Mesothelial cell of epicardium (in vitro differentiated cells): ENCODE measurements around a stretch of chr11.

DNA sequence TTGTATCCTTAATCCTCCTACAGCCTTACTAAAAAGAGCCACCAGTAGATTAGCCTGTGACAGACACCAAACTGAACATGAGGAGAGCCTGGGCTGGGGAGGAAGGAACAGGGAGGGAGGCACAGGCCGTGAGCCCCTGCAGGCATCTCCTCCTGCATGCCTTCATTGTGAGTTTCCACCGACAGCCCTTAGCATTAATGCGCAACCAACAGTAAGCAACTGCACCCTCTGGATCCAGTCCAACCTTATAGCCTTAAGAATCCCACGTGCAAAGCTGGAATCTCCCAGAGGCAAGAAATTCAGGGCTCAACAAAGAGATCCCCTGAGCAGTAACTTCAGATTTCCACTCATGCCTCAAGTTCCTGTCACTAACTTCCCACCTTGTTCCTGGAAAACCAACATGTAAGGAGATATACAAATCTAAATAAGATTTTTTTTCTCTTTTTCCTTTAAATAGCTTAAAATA is 84.6 kb downstream of the ETS1 start:
- PRO-cap: no peak

- PRO-cap: no peak
Observed at GRCh38 chr11:128503203-128504058, 83.9 kb downstream of the ETS1 start.

- PRO-cap: no peak
Observed at GRCh38 chr11:128523058-128523497, 64.3 kb downstream of the ETS1 start.

- PRO-cap: no peak
Observed at GRCh38 chr11:128610438-128611854, 23.6 kb upstream of the ETS1 start.

GRCh38 chr11:128685536-128685920 is 8.3 kb upstream of the FLI1 start:
- PRO-cap: no peak

- PRO-cap: no peak
Observed at GRCh38 chr11:128692574-128693201, 1.2 kb upstream of the FLI1 start.

- PRO-cap: no peak
Observed at GRCh38 chr11:128696783-128697712, 3.2 kb downstream of the FLI1 start.

- PRO-cap: no peak
Observed at GRCh38 chr11:128721301-128721865, 27.5 kb downstream of the FLI1 start.

- PRO-cap: no peak
Observed at GRCh38 chr11:128728863-128729645, 35.2 kb downstream of the FLI1 start.

DNA sequence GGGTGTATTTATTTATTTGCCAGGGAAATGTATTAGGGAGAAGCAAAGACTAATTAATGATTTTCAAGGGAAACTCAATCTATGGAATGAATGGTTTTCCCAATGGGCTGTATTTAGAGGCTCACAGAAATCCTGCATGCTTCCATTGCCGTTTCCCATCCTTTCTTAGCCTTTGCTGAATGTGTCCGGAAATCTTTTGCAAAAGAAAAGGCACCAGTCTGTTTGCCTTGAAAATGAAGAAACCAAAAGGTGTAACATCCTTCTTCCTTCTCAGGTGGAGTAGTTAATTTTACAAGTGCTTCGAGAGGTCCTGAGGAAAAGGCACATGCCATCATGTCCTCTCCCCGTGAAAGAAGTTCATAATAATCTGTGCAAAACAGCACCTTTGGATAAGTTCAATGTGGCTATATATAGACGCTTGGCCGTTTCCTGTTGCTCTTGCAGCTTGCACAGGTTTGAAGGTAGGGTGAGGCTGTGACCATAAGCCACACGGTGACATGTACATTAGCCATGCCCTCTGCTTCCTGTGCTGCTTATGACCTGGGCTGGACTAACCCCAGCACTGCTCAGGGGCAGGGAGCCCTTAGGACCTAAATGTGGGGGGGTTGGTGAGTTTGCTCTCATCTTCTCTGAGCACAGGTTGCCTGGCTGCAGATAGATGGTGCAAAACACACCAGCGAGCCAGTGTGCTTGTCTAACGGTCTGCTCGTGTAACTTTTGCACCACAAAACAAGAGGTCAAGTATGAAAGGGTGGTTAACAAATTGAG is 37.0 kb downstream of the FLI1 start:
- PRO-cap: no peak

DNA sequence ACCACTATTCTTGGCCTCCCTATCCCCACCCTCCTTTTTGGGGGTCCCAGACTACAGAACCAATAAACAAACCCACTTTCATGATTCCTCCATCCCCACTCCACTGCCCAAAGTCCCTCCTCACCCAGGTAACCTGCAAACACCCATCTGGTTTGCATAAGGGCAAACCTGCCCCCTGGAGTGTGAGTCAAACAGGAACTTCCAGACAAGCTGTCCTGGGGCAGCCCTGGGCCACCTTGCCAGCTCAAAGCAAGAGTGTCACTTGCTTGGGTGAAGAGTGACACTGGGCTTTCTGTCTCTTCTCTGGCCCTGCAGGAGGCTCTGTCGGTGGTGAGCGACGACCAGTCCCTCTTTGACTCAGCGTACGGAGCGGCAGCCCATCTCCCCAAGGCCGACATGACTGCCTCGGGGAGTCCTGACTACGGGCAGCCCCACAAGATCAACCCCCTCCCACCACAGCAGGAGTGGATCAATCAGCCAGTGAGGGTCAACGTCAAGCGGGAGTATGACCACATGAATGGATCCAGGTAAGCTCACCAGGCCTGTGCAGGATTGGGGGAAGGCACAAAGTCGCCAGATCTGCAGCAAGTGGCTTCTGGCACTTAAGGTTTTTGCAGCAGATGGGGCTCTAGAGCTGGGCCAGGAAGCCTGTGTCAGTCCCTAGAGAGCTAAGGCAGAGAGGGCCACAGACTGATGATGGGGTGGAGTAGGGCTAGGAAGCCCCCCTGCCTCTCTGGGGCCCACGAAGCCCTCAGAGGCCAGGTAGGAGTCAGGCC is 64.1 kb downstream of the FLI1 start:
- PRO-cap: no peak

- PRO-cap: no peak
Observed at GRCh38 chr11:128835639-128836119, 31.4 kb downstream of the KCNJ1 start.

DNA sequence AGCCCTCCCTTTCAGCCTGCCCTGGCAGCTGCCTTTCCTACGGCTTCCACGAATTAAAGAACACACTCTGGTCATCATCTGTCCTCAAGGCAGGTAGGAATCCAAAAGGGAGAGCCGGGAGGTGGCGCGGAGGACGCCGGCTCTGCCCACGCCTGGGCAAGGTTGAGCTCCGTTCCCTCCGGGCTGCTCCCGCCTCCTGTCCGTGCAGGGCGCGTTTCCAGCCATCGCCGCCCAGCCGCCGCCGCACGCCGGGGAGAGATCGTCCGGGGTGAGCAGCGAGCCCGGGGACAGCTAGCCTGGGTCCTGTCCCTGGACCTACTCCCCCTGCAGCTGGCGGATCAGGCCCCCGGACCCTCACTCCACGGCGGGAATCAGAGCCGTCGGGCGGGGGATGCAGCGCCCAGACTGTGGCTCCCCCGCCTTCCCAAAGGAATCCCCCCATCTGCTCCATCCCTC is 696 bp upstream of the KCNJ5 start:
- PRO-cap: no peak

DNA sequence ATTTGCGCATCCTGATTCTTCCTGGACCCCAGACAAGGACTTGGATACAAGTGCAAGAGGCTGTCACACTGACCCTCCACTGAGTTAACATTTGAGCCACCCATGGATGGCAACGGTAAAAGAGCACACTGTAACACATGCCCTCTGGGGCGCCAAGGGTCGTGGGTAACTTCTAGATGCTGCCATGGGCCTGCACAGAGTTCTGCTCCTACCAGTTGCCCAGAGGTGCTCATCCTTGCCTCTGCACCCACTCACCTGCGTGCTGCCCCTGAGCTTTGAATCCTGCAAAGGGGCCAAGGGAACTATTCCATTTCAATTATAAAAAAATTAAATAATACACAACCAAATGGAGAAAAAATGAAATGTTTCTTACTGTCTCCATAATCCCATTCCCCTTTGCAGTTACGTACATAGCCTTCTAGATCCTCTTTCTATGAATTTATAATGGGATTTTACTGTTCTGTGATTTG is 89.4 kb upstream of the TP53AIP1 start:
- PRO-cap: no peak

DNA sequence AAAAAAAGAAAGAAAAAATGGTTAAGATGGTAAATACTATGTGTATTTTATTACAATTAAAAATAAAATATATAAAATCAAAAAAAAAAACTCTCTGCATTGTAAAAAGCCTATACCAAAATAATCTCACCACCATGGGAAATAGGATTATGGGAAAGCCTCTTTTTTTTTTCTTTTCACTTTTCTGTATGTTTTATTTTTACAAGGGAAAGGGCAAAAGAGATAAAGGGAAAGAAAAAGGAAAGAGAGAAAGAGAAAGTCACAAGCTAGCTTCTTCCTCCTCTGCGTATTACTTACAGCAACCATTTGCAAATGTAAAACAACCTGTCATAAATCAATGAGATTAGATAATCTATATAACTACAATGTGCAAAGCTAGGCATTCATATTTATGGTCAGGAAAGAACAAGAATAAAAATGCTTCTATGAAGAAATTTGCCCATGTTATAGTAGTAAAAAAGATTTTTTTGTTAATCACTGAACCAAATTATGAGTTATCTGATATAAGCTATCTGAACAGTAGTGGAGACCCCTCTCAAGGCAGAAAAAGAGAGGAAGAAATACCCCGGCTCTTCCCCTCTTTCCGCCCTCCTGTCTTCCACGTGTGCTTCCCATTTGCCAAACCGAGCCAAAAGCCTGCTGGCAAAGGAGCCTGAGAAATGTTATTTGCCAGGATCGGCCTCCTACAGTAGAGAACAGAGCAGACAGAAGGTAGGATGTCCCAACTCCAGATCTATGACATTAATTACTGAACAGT is 50.3 kb downstream of the ARHGAP32 start:
- PRO-cap: no peak

GRCh38 chr11:129278374-129278949 is 86.3 kb upstream of the ARHGAP32 start:
- PRO-cap: no peak

GRCh38 chr11:129374020-129374877 is 1.4 kb upstream of the BARX2 start:
- PRO-cap: no peak

DNA sequence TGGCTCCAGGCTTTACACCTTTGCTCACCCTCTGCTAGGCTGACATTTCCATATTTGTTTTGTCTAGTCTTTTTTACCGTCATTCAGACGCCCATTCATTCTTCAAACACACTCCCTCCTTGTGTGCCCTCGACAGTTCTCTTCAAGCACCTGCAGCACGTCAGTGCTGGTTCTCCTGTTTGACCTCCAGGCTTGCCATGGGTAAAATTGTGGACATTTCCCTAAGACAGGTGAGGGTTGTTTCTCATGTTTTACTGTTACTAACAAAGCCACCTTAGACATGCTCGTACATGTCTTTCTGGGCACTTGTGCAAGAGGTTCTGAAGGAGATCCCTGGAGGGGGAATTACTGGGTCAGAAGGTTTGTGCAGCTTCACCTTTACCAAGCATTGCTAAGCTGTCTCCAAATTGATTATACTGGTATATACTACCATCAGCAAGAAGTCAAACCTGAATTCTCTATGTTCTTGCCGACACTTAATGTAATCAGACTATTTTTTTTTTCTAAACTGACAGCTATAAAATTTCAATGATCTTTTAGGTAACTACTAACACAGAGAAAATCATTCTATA is 189.7 kb upstream of the TMEM45B start:
- PRO-cap: no peak

GRCh38 chr11:129816198-129816522 is 512 bp downstream of the TMEM45B start:
- PRO-cap: no peak

DNA sequence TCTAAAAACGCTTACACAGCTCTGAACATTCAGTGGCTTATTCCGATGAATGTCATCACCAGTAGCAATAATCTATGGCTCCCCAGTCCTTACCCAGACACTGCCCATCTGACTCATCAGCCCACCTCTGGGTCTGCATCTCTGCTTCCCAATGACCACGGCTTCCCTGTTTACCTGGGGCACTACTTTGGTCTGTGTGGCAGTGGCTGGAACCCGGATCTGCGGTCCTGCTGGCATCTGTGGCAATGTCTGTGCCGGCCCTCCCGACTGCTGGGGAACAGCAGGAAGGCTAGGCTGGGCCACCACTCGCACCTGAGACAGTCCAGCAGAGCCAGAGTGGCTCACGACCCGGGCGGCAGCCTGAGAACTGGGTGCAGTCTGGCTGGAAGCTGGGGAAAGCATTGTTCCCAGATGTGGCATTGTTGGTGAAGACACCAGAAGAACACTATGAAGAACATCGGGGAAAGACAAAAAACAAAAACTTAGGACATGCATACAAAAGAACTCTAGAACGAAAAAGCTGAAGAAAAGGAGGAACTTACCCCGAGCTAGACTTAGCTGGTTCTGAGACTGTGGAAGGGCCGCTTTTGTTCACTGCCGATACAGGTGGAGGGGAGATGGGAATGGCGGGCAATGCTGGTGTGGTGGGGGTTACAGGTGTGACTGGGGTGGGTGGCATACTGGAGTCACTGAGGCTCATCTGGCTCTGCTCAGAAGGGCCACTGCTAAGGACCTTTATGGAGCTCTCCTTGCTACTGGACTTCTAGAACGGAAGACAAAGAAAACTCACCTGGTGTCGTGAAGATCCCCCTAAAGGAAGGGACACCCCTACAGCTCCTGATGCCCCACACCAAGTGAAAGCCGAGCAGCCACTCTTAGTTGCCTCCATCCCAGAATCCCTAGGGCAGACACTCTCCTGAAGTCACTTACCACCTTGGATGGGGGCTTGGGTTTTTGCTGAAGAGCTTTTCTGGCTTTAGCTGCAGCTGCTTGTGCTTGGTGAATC is 21.5 kb downstream of the NFRKB start:
- PRO-cap: no peak